Cerebellum (tissue), 5 donors: Measurements from ENCODE around the gene PATL2.

- PRO-cap, 3 experiments: no peak in any of the 3 experiments
- RAMPAGE, long total RNA: no peak
Observed at GRCh38 chr15:43984324-43984670, 157.5 kb downstream of the WDR76 start.

- PRO-cap, 3 experiments: no peak in any of the 3 experiments
- RAMPAGE, long total RNA: no peak
Observed at GRCh38 chr15:44380672-44381171, 46.7 kb upstream of the CTDSPL2 start.

- PRO-cap, 3 experiments: no peak in any of the 3 experiments
- RAMPAGE, long total RNA: no peak
Observed at GRCh38 chr15:44474058-44474370, 46.6 kb downstream of the CTDSPL2 start.

DNA sequence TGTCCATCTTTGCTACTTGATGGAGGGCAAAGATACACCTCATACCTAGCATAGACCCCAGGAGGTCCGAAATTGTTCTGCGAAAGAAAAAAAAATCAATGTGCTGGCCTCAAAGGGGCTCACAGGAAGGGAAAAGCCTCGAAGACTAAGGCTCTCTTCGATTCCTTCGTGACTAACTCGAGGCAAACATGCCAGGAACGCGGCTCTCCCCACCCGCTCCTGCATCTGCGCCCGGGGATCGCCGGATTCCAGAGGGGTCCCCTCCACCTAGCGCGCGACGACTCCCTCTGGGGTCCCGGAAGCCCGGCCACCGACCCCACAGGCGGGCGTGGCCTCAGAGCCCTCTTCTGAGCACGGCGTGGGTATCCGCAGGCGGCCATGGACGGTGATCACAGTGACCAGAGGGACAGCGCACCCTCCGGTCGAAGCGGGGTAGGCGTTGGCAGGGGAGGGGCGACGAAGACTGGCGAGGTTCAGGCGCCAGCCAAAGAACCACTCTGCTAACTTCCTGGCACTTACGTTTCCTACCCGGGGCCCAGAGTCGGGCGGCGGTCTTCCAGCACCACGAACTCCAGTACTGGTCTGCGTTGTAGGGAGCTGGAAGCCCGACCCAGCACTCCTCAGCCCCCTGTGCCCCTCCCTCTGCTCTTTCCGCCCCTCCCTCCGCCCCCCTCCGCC is 526 bp upstream of the EIF3J start:
- PRO-cap, 3 experiments: peak in 3 of 3 experiments; most common plus-strand start position 160 of the sequence (in 1); most common minus-strand start position 396 of the sequence (in 2)
- RAMPAGE, long total RNA: no peak

DNA sequence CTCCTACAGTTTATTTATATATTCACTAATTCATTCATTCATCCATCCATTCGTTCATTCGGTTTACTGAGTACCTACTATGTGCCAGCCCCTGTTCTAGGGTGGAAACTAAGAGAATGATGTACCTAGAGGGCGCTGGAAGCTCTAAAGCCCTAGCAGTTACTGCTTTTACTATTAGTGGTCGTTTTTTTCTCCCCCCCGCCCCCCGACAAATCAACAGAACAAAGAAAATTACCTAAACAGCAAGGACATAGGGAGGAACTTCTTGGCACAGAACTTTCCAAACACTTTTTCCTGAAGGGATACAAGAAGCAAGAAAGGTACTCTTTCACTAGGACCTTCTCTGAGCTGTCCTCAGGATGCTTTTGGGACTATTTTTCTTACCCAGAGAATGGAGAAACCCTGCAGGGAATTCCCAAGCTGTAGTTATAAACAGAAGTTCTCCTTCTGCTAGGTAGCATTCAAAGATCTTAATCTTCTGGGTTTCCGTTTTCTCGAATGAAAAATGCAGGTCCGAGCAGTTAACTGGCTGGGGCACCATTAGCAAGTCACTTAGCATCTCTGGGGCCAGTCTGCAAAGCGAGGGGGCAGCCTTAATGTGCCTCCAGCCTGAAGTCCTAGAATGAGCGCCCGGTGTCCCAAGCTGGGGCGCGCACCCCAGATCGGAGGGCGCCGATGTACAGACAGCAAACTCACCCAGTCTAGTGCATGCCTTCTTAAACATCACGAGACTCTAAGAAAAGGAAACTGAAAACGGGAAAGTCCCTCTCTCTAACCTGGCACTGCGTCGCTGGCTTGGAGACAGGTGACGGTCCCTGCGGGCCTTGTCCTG is at the start of gene PATL2:
Gene PATL2, minus strand, starts transcription at position 688 of the 832 bp plus-strand sequence.
- PRO-cap, 3 experiments: peak in 3 of 3 experiments; most common minus-strand start position 734 of the sequence (in 2)
- RAMPAGE, long total RNA: no peak

GRCh38 chr15:44715034-44715343 is 3.7 kb downstream of the B2M start:
- PRO-cap, 3 experiments: no peak in any of the 3 experiments
- RAMPAGE, long total RNA: no peak

DNA sequence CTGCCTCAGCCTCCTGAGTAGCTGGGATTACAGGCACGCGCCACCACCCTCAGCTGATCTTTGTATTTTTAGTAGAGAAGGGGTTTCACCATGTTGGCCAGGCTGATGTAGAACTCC is 8.0 kb upstream of the TRIM69 start:
- PRO-cap, 3 experiments: no peak in any of the 3 experiments
- RAMPAGE, long total RNA: no peak

DNA sequence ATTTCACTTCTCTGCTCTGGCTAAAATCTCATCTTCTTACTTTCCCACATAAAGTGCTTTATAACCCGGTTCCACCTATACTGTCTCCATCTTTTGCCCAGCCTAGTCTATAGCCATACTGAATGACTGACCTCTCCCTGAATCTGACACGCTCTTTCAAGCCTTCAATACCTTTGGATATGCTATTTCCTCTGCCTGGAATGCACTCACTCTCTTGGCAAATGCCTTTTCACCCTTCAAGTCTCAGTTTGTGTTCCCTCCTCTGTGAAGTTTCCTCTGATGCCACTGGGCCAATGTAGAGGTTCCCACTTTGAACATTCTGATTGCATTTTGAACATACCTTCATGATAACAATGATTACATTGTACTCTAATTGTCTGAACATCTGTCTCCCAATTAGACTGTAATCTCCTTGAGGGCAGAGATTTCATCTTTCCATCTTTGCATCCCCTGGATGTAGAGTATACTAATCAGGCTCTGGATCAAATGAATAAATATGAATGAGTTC is 3.4 kb downstream of the DUOXA1 start:
- PRO-cap, 3 experiments: no peak in any of the 3 experiments
- RAMPAGE, long total RNA: no peak

GRCh38 chr15:45184251-45185406 is 3.1 kb downstream of the SHF start:
- PRO-cap, 3 experiments: peak in 3 of 3 experiments; most common plus-strand start chr15:45184707 (in 3); most common minus-strand start chr15:45184565 (in 2)
- RAMPAGE, long total RNA: no peak

DNA sequence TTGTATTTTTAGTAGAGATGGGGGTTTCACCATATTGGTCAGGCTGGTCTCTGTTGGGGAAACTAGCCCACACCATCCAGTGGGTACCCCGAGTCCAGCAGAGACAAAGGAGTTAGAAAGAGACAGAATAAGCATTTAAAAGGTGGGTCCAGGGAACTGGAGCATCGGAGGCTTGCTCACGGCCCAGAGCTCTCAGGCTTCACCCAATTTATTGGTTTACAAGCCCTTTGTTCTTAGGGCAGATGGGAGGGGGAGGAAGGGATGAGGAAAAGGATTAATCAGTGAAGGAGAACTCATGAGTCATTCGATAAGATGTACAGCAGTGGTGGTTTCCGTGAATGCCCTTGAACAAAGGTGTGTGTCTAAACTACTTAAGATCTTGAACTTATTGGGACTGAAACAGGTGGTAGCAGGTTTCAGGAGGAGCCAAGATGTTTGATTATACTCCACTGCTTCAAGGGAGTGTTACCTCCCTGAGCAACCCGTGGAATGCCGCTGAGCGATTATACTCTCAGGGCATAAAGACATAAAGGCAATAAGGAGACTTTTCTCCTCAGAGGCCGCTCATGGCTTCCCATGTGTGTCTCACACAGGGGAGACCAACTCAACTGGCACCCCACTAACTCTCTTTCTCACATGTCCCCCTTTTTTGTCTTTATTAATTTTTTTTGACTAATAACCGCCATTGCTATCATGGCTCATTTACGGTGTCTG is 17.4 kb upstream of the SLC28A2 start:
- PRO-cap, 3 experiments: no peak in any of the 3 experiments
- RAMPAGE, long total RNA: no peak

DNA sequence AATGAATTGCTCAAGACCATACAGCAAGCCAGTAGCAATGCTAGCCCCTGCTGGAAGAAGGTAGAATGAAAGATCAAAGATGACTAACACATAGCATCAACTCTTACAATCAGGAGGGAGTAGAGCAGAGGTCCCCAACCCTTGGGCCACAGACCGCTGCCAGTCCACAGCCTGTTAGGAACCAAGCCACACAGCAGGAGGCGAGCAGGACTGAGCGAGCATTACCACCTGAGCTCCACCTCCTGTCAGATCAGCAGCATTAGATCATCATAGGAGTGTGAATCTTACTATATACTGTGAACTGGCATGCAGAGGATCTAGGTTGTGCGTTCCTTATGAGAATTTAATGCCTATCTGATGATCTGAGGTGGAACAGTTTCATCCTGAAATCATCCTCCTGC is 8.2 kb upstream of the SPATA5L1 start:
- PRO-cap, 3 experiments: no peak in any of the 3 experiments
- RAMPAGE, long total RNA: no peak

DNA sequence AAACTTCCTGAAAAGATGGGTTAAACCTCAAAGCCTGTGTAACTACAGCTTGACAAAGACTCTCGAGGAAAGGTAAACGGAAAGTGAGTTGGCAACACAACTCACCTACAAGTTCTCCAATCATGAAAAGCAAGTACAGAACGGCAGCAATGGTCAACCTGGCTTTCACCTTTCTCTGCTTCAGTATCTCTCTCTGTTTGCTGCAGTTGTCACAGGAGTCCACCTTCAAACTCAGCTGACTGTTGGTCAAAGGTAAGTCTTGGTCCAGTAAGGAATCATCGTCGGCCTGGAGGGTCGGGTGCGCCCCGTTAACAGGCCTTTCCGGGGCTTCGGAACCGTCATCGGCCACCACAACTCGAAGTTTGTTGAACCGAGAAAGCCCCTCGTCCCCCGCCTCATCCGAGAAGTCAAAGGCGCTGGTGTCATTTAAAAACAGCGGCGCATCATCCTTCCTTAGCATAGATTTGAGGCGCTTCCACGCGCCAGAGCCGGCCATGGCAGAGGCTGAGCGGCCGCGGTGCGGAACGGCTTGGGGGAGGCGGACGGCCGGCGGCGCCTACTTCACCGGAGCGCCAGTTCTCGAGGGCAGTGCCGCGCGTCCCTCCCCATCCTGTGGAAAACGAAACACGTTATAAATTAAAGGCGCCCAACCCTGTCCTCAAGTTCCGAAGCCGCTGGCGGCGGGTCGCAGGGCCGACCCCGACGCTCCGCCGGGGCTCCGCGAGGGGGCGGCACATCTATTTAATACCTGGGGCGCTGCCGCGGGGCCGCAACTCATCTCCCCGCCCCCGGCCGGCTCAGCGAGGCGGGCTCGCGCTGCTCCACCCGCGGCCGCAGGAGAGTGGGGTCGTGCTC is 469 bp downstream of the SLC30A4 start:
- PRO-cap, 3 experiments: peak in 1 of 3 experiments; most common plus-strand start position 267 of the sequence (in 1); most common minus-strand start position 578 of the sequence (in 1)
- RAMPAGE, long total RNA: no peak

- PRO-cap, 3 experiments: no peak in any of the 3 experiments
- RAMPAGE, long total RNA: no peak
Observed at GRCh38 chr15:45751631-45751969, 116.8 kb downstream of the SQOR start.

DNA sequence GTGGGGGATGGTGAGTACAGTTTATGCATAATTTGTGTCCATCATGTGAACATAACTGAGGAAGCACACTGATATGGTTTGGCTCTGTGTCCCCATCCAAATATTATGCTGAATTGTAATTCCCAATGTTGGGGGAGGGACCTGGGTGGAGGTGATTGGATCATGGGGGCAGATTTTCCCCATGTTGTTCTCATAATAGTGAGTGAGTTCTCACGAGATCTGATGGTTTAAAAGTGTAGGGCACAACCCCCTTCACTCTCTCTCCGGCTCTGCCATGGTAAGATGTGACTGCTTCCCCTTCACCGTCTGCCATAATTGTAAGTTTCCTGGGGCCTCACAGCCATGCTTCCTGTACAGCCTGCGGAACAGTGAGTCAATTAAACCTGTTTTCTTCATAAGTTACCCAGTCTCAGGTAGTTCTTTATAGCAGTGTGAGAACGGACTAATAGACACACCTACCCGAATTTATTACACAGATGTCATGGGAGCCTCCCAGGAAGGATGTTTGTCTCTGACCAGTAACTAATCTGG is 314.1 kb downstream of the SQOR start:
- PRO-cap, 3 experiments: no peak in any of the 3 experiments
- RAMPAGE, long total RNA: no peak

GRCh38 chr15:47504713-47505095 is 212.6 kb upstream of the SEMA6D start:
- PRO-cap, 3 experiments: no peak in any of the 3 experiments
- RAMPAGE, long total RNA: no peak

- PRO-cap, 3 experiments: no peak in any of the 3 experiments
- RAMPAGE, long total RNA: no peak
Observed at GRCh38 chr15:47708573-47709135, 8.7 kb upstream of the SEMA6D start.

DNA sequence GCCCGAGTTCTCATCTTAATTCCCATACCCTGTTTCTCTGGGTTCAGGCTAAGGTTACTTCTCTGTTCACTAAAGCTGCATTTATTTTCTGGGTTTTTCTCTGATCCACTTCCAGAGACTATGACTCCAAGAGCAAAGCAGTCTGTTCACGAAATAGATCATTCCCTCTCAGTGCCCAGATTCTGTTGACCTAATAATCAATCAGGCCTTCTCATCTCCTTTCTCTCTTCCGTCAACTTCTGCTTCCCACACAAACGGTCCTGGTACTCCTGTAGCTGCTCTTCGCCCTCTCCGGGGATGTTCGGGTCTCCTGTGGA is 61.3 kb downstream of the DUT start:
- PRO-cap, 3 experiments: no peak in any of the 3 experiments
- RAMPAGE, long total RNA: no peak

DNA sequence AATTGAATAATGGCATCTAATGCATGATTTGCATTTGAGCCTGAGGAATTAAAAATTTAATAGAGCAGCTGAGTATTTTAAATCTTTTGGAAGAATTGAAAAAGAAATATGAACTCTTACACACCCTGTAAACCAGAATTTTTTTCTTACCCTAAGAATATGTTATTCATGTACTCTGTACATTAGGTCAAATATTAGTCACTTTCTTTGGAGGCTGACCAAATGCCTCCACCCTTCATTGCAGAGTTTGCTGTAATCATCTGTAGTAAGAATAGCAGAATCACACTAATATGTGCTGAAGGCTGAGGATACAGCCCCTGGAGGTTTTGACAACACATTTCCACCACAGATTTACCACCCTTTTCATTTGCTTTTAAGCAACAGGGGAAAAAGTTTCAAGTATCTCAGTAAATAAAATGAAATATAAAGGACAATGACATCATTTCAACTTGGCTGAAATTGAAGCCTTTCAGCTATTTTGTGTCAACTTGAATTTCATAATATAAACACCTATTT is 79.6 kb downstream of the FBN1 start:
- PRO-cap, 3 experiments: no peak in any of the 3 experiments
- RAMPAGE, long total RNA: no peak

GRCh38 chr15:48788865-48789494 is 21.9 kb downstream of the CEP152 start:
- PRO-cap, 3 experiments: no peak in any of the 3 experiments
- RAMPAGE, long total RNA: no peak

- PRO-cap, 3 experiments: no peak in any of the 3 experiments
- RAMPAGE, long total RNA: no peak
Observed at GRCh38 chr15:48797257-48797791, 13.5 kb downstream of the CEP152 start.